ENCODE measurements around the gene FAM184A.

- PRO-cap: no peak
- RRBS: no CpG with 5 or more reads among the region's 4 CpGs
Measured at GRCh38 chr6:117592644-117593665, 9.4 kb downstream of the GOPC start.

GRCh38 chr6:117698344-117698870, 23.1 kb downstream of the NUS1 start:
- PRO-cap: no peak
- RRBS: no CpG with 5 or more reads among the region's 1 CpG

DNA sequence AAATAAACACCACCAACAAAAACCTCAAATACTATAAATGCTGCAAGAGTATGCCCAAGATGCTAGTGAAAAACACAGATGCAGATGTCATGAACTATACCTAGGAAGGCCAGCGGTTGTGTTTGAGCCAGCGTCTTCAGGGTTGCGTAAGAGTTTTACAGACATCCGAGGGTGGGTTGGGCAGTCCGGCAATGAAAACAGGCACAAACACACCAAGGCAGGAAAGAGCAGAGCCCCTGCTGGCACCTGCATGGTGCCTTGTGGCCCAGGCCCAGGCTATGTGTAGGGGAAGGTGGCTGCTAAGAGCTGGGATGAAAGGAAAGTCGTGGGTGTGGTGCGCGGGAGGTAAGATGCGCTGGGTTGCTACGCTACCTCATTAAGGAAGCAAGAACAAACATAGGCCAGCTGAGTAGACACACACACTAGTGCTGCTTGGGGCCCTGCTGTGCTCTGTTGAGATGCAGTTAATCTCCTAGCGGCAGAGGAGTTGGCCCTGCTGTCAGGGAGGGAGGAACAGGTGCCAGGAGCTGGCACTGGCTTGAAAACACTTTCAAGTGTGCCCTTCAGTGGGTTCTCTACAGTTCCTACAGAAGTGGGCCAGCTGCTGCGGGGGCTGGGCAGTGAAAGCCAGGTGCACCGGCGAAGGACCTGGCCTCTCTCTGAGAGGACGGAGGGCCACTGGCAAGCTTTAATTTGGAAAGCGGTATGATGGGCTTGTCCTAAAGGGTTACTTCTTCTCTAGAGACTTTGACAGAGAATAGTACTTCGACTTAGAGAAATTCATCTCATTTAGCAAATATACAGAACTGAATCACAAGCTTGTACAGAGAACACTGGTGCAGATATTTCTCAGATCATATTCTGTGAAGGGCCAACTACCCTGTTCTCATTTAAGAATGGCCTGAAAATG, 170.1 kb upstream of the PLN start:
- PRO-cap: no peak
- RRBS: no CpG with 5 or more reads among the region's 17 CpGs

DNA sequence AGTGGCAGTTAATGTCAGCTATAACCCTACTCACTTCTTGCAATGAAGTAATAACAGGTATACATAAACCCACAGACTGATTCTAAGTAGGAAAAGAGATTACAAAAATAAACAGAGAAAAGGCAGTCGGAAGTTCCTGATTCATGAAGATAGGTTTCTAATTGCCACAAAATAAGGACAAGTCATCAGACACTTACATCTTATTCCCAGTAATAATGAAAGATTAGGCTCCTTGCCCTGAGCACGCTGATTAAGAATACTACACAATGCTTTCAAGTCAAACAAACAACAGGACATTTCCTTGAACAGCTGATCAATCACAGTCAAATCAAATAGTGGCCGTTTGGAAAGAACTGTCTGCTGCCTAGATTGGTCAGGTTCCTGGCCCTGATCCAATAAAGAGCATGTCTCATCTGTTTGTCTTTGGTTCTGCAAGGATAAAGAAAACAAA, 79.2 kb upstream of the PLN start:
- PRO-cap: no peak
- RRBS: no CpG with 5 or more reads among the region's 3 CpGs

DNA sequence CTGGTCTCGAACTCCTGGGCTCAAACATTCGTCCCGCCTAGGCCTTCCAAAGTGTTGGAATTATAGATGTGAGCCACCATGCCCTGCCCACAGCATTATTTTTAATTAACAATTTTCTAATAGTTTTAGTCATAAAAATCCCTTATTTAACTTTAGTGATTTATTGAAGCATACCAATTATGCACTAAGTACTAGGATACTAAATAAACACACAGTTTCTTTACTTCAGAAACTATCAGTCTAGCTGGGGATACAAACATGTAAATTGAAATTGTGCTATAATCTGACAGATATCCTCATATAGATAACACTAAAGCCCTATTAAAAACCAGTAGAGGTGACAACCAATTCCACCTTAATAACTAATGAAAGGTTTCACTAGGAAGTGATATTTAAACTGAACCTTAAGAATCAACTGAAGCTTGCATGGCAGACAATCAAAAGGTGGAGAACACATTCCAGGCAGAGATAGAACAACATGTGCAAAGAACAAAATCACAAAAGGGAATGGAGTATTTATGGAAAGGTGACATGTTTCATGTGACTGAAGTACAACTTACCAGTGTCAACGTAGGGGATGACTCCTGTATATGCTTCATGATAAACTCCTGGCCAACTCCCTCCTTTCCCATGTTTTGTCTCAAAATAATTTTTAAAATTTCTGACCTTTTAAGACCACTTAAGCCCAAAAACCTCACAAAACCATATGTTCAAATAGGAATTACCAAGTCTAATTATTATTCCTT, 6.4 kb downstream of the PLN start:
- PRO-cap: no peak
- RRBS: no CpG with 5 or more reads among the region's 4 CpGs

- PRO-cap: no peak
- RRBS: no CpG with 5 or more reads among the region's 4 CpGs
Measured at GRCh38 chr6:118664902-118665505, 13.6 kb upstream of the CEP85L start.

GRCh38 chr6:118709721-118710462, 58.5 kb upstream of the CEP85L start:
- PRO-cap: no peak
- RRBS: no CpG with 5 or more reads among the region's 5 CpGs

GRCh38 chr6:119078373-119078910, at the start of gene FAM184A:
TSS of gene FAM184A (minus strand) at chr6:119078664.
- PRO-cap: bidirectional peak, plus-strand start at chr6:119078844, minus-strand start at chr6:119078655
- RRBS: 2% methylated on average over 23 of the region's 85 CpGs

DNA sequence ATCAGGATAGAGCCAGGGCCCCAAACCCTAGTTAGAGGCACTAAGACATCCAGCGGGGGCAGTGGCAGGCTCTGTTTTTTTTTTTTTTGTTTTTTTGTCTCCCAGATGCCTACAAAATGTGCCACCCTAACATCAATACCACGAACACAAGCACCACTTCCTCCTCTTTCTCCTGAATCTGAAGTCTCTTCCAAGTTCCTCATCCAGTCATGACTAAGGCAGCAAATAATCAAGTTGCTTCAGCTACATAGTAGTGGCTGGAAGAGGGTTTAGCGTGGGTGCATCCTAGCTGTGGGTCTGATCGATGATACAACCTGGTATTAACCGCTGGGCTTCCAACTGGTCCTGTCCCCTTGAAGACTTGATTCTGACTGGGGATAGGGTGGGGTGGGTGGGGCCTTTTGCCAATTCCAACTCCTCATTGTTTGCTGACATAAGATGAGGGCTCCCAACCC, 68.6 kb upstream of the FAM184A start:
- PRO-cap: no peak
- RRBS: no CpG with 5 or more reads among the region's 5 CpGs

- PRO-cap: no peak
- RRBS: no CpG with 5 or more reads among the region's 5 CpGs
Measured at GRCh38 chr6:119196332-119197027, 118.0 kb upstream of the FAM184A start.

DNA sequence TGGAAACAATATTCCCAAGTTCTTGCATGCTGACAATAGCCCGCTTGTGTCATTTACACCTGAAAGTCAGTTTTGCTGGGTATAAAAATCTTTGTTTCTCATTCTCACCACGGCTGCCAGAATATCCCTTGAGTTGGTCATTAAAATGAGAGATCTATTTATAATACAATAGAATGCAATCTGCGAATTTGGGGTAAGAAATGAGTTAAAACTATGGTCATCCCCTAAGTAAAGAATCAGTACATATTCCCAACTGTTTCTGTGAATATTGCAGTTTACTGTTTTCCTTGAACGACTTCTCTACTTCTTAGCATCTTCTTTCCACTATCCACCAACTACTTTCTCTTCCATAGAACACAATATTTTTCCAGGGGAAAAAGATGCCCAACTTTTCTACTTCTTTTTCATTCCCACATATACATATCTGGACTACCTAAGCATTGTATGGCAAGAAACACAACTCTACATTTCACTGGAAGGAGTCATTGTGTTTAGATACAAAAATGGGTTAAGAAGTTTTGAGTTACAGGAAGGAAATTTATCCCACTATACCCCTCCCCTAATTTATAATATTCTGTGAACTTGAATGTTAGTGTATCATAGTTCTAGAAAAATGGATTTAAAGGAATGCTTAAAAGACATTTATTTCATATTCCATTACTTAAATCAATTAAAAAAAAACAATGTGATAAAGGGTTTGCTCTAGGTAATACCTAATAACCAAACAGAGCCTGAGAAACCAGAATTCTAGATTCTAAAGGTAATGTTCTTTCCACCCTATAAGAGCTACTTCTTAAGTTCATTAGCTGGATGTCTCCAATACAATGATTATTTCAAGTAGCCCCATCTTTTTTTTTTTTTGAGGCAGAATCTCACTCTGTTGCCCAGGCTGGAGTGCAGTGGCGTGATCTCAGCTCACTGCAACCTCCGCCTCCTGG, 78.6 kb downstream of the MAN1A1 start:
- PRO-cap: no peak
- RRBS: no CpG with 5 or more reads among the region's 6 CpGs

GRCh38 chr6:119442730-119443336, 93.3 kb upstream of the MAN1A1 start:
- PRO-cap: no peak
- RRBS: no CpG with 5 or more reads among the region's 12 CpGs

DNA sequence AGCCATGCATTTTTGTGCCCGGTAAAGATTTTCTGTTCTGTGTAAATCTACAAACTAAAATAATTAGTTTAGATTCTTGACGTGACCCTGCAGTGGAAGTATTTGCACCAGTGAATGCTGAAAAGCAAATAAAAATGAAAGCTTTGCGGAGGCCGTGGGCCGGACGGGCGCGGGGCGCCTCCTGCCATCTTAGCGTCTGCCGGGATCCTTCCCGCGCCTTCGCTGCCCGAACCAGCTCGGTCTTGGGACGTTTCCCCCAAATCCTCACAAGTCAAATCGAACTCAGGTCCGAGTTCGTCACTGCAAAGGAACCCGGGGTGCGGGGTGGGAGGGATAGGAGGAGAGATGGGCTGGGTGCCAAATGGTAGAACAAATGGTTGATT, 1.5 kb downstream of the GJA1 start:
- PRO-cap: bidirectional peak, plus-strand start at position 137 of the sequence, minus-strand start outside the sequence; bidirectional peak, plus-strand start at position 205 of the sequence, minus-strand start at position 210 of the sequence
- RRBS: 3% methylated on average over 14 of the region's 22 CpGs

- PRO-cap: no peak
- RRBS: no CpG with 5 or more reads among the region's 3 CpGs
Measured at GRCh38 chr6:121615713-121616027, 180.2 kb downstream of the GJA1 start.

DNA sequence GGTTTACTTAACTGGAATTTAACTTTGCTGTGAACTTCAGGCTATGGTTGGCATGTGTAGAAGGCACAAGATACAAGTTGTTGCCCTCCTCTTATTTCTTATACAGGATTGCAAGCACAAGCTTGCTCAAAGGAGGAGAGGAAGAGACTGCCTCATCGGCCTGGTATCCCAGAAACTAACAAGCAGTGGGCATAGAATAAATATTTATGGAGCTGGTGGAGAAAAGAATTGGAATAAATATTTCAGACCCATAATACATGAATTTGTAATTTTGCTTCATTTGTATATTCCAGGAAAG, 1.3 kb downstream of the RNF217 start:
- PRO-cap: no peak
- RRBS: no CpG with 5 or more reads among the region's 1 CpG

DNA sequence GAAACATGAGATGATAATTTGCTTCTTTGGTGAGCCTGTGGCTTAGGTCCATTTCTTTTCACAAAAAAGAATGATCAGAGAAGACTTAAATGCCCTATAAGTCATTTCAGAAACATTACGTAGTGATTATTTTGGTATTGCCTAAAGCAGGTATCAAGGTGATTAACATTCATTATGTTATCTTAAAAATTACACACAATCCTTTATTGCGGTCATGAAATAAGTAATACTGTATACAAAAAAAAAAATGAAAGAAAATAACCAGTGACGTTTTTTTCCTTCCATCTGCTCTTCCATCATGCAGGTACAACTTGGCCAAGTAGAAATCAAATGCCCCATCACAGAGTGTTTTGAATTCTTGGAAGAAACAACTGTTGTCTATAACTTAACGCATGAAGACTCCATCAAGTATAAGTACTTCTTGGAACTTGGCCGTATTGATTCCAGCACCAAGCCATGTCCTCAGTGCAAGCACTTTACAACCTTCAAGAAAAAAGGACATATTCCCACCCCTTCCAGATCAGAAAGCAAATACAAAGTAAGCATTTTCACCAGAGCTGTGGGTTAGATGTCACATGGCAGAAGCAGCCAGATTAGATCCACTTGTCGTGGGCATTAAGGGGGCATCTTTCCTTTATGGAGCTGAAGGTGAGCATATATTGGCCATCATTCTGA, 82.8 kb downstream of the RNF217 start:
- PRO-cap: no peak
- RRBS: no CpG with 5 or more reads among the region's 6 CpGs

- PRO-cap: no peak
- RRBS: no CpG with 5 or more reads among the region's 5 CpGs
Measured at GRCh38 chr6:125251684-125252239, 50.0 kb downstream of the HDDC2 start.

DNA sequence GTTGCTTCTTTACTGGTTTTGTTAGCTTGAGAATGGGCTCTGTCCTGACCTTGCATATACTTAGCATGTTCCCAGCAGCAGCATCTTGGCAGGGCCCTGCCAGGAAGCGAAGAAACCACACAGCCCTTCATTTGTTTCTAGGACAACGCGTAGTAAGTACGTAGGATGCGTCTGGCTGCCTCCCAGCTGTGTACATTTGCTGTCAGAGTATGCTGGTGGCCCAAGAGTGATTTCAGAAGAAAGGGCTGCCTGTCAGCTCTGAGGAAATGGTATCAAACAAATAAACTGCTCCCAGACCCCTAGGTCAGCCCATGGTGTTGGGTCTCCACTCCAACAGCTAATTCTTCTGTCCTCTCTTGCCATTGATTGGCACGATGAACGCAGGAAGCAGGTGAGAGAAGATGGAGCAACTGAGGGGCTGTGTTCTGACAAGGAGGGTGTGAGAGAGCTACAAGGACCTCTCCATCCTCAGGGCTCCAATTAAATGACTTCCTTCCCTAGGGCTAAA, 55.9 kb upstream of the HDDC2 start:
- PRO-cap: no peak
- RRBS: no CpG with 5 or more reads among the region's 7 CpGs

DNA sequence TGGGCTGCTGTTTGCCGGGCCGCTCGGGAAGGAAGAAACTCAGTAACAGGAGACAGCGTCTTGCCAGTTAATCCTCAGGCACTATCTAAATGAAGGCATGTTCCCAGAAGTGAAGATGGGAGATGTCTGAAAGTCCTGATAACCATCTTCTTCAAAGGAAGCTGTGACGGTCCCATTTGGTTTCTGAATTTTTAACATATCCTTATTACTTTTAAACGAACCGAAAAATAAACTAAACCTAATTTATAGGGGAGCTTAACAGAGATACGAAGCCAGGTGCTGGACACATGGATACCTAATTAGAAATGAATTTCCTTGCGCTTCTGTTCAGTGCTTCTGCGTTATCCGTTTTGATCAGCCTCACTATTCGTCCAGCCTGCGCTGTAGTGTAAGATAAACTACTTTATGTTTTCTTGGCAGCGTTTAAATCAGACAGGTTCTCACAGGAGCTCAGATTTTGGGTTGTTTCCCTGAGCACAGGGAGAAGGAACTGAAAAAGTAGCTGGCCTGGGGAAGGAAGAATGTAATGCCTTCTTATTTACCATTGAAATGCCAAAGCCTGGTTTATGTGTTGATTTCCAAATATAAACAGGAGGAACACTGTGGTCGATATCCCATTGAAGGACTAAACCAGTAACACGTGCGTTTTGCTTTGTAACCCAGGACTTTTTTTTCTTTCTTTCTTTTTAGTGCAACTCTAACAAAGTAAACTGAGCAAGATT, 215.0 kb upstream of the HEY2 start:
- PRO-cap: no peak
- RRBS: no CpG with 5 or more reads among the region's 17 CpGs

DNA sequence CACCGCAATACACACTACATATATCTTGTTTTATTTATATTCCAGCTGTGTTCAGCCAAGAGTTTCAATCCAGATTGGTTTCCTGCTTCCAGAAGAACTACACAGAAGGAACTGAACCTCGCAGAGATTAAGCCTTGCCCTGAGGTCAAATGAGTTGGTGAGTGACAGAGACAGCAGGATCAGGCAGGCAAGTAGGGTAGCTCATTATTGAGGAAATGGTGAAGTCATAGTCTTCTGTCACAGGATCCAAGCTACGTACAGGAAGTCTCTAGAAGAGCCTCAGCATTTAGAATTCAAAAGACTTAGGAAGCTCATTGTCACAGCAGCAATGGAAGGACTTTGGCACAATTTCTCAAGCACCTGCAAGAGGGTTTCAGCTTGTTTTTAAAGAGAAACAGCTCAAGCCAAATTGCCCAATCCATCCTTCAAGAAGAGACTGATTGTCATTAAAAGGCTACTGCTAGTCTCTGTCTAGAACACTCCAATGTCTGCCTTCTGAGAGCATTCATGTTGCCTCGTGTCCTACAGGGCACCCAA, 109.7 kb upstream of the HEY2 start:
- PRO-cap: no peak
- RRBS: no CpG with 5 or more reads among the region's 4 CpGs